Amniotic epithelial cell (primary cell): Measurements from ENCODE around the gene GPI.

- RRBS: 3% methylated on average over 23 of the region's 48 CpGs
Measured at GRCh38 chr19:33194919-33195896, 1.1 kb downstream of the LRP3 start.

- RRBS: no CpG with 5 or more reads among the region's 8 CpGs
Measured at GRCh38 chr19:33248092-33248544, 22.5 kb upstream of the SLC7A10 start.

- RRBS: no CpG with 5 or more reads among the region's 10 CpGs
Measured at GRCh38 chr19:33297774-33298345, 4.5 kb downstream of the CEBPA start.

DNA sequence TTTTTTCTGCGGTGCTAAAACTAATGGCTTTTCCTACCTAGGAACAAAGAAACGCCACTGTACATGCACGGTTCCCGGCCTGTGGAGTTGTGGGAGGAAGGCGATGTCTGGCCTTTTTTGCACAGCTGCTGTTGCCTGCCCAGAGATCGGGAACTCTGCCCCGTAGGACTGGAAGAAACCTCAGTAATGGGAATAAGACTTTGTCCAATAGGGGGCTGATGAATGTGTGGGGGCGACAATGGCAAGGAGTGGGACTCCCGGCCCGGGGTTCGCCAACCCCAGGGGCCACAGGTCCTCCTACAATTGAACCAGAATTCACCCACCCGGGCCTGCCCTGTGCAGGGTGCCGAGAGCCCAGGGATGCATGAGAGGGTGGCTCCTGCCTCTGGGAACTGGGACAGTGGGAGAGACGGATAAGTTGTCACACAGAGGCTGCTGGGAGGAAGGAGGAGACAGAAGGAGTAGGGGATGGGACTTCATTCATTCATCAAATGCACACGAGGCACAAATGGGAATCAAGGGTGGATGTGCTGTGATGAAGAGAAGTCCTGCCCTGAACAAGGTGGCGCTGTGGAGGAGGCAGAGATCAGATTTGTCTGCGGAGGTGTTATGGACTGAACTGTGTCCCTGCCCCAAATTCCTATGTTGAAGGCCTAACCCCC lies 2.1 kb upstream of the CEBPA start:
- RRBS: 85% methylated on average over 3 of the region's 17 CpGs

- RRBS: no CpG with 5 or more reads among the region's 12 CpGs
Measured at GRCh38 chr19:33348379-33349258, 24.9 kb upstream of the CEBPG start.

DNA sequence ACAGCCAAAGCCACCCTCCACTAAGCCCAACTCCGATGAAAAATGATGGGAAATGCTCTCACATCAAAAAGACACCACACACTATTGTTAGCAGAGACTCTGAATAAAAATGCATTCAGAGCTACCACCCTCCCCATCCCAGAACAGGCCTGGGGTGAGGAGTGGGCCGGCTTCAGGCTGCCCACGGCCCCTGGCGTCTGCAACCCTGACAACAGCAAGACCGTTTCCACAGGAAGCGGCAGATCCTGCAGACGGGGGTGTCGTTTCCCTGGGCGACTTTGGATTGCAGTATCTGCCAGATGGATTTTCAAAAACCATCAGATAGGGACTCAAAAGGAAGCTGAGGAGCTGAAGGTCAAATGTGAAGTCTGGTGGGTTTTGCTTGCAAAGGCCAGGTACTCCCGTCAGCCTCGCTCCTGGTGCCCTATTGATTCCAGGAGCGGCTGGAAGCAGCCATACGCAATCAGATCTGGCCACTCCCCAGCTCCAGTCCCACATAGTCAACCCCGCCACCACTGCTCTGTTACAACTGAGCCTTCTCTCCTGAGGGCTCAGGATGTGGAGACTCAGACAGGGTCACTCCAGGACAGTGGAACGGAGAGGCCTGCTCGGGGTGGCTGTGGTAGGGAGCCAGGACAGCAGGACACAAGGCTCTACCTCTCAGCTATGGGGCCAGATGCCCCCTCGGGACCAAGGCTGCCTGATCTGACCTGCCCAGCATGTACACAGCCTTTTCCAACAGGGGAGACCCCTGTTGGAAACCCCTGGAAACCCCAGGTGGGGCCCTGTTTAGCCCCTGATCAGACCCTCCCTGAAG lies 14.1 kb downstream of the PEPD start:
- RRBS: no CpG with 5 or more reads among the region's 17 CpGs

- RRBS: no CpG with 5 or more reads among the region's 15 CpGs
Measured at GRCh38 chr19:33580208-33581003, 41.3 kb upstream of the CHST8 start.

DNA sequence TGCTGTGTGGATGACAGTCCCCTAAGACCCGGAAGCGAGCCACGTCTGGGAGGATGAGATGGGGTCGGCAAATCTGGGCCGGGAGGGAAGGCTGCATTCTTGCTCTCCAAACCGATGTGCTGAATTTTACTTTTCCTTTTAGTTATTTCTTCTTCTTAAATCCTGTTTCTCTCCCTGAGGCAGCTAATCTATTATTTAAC lies 15.8 kb upstream of the KCTD15 start:
- RRBS: 58% methylated on average over 5 of the region's 6 CpGs

- RRBS: 6% methylated on average over 9 of the region's 24 CpGs
Measured at GRCh38 chr19:33794499-33795192, 2.0 kb upstream of the KCTD15 start.

DNA sequence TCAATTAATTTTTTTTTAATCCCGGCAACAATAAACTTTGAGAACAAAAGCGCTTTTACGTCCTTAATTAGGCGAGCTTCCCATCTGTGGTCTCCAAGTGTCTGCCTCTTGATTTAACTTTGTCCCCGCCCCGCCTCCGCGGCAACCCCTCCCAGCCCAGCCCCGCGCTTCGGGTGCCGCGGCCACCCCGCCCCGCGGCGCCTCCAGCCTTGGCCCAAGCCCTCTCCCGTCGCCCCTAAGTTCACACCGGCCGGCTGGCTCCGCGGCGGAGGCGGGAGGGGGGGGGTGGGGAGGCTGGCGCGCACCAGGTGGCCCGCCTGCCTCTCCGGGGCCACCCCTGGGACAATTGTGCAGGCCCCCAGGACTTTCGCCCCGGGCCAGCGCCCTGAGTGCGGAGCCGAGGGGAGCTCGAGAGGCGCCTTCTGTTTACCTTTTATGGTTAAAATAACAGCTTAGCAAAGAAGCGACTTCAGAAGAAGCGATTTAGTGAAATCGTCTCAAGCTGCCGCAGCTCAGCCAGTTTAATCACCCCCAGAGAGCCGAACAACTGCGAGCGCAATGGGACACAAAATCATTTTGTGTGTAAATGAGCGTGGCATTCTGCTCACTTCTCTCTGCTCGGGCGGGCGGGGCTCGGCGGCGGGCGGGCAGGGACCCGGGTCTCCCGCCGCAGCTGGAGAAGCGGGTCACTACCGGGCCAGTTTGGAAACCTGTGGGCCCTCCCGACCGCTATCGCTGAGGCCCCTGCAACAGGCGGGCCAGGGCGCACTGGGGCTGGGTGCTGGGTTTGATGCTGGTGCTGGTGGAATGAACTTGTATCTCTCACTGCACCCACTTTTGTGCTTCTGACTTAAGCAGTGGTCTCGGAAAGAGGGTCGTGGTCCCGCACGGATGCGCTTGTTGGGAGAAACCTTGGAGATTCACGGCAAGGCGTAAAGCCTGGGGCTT lies 1.4 kb downstream of the KCTD15 start:
- RRBS: 3% methylated on average over 6 of the region's 68 CpGs

- RRBS: no CpG with 5 or more reads among the region's 18 CpGs
Measured at GRCh38 chr19:33813182-33813790, 16.6 kb downstream of the KCTD15 start.

DNA sequence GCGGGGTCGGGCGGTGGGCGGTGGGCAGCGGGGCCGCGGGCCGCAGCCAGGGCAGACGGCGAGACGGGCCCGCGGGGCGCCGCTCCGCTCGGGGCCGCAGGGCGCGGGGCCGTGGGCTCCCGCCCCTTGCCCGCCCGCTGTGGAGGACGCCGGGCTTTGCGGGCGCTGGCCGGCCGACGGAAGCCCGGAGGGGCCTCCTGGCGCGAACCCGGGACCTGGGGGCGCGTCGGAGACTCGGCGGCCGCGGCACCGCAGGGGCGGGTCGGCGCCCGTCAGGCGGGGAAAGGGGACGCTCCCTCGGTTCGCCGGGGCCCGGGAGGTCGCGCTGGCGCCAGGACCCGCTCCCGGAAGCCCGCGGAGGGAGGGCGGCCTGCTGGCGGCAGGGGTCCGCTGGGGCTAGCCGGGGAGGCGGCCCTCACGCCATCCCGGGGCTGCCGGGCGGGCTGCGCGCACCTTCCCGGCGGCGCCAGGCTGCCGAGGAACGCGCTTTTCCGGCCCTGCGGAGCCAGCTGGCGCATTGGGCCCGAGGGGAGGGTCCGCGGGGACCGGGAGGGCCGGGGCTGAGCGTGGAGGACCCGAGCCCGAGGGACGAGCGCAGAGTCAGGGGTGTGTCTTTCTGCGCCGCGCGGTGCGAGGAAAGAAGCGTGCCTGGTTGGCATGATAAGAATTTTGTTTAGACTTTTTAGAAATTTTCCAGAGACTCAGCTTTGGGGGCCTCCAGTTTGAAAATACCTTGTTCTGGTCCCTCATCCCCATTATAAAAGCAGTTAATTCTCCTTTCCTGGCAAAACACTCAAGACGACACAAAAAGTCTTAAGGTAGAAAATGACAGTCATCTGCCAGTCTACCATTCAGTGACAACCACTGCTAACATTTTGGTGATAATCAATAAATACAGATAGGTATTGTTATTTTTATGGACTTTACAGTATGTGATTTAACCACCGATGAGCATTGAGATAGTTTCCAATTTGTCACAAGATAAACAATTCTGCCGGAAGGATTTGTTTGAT lies 607 bp downstream of the GARRE1 start:
- RRBS: 3% methylated on average over 14 of the region's 99 CpGs

GRCh38 chr19:34316773-34318131 lies 47.7 kb upstream of the GPI start:
- RRBS: no CpG with 5 or more reads among the region's 14 CpGs

- RRBS: no CpG with 5 or more reads among the region's 5 CpGs
Measured at GRCh38 chr19:34337022-34337719, 27.8 kb upstream of the GPI start.

- RRBS: 2% methylated on average over 42 of the region's 72 CpGs
Measured at GRCh38 chr19:34364705-34365494, at the start of gene GPI. Gene GPI, plus strand, starts transcription at chr19:34365196.

GRCh38 chr19:34366186-34366722 lies 1.3 kb downstream of the GPI start:
- RRBS: no CpG with 5 or more reads among the region's 9 CpGs

DNA sequence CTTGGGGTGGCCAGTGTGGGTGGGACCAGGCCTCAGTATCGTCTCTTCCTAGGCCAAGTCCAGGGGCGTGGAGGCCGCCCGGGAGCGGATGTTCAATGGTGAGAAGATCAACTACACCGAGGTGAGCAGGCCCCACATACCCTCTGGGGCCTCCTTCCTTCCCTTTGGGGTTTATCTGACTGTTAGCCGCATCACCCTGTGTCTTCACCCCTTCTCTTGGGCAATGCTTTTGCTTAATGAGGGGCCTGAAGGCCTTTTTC lies 1.7 kb downstream of the GPI start:
- RRBS: no CpG with 5 or more reads among the region's 7 CpGs

DNA sequence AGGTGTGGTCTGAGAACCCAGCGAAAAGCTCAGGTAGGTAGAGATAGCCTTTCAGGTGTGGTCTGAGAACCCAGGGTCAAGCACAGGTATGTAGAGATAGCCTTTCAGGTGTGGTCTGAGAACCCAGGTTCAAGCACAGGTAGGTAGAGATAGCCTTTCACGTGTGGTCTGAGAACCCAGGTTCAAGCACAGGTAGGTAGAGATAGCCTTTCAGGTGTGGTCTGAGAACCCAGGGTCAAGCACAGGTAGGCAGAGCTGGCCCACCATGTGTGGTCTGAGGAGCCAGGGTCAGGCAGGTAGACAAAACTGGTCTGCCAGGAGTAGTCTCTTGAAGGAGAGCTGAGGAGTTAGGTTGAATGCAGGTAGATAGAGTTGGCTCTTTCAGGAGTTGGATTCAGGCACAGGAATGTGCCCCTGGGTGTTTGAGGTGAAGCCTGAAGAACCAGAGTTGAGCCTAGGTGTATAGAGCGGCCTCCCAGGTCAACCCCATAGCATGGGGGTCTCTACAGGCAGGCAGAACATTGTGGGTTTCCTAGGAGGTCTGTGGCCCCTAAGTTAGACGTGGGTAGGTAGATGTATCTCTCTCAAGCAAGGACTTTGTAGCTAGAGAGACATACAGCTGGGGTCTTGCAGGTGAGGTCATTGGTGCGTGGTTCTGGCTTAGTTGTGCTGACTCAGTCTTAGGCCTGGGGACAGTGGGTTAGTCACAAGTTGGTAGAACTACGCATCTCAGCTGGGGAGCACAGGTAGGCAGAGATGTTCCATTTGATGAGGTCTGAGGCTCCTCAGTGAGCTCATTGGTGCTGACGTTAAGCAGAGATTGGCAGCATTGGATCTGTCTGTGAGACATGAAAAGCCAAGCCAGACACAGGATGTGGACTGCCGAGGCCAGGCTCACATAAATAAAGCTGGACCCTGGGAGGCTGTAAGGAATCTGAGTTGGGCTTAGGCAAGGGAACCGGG lies 17.8 kb upstream of the PDCD2L start:
- RRBS: no CpG with 5 or more reads among the region's 9 CpGs

GRCh38 chr19:34392861-34393540 lies 11.2 kb upstream of the PDCD2L start:
- RRBS: no CpG with 5 or more reads among the region's 18 CpGs

- RRBS: no CpG with 5 or more reads among the region's 28 CpGs
Measured at GRCh38 chr19:34399674-34400838, 4.1 kb upstream of the PDCD2L start.